Occipital lobe (tissue), 2 donors: ENCODE measurements around the genes ACER2, FOCAD and IFNA4.

DNA sequence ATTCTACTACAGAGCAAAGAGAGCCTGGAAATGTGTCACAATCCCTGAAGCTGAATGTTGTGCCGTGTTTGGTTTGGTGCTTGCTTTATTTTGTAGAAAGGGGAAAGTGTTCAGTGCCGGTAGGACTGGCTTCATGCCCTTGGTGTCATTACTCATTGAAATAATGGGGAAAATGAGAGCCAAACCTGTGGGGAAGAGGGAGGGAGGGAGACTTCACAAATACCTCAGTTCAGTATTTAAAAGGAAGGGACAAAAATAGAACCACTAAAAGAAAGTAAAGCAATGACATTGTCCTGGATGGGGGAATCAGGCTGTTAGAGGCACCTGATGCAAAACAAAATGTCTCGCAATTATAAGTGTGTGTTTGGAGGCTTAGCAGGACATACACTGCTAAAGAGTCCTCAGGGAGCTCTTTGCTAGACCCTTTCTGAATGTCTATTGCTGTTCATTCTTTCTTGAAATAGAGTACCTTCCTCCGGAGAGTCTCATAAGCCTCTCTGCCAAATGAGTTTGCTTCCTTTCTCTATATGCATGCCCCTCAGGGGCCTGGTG, 26.6 kb upstream of the ADAMTSL1 start:
- RAMPAGE, long total RNA: no peak

DNA sequence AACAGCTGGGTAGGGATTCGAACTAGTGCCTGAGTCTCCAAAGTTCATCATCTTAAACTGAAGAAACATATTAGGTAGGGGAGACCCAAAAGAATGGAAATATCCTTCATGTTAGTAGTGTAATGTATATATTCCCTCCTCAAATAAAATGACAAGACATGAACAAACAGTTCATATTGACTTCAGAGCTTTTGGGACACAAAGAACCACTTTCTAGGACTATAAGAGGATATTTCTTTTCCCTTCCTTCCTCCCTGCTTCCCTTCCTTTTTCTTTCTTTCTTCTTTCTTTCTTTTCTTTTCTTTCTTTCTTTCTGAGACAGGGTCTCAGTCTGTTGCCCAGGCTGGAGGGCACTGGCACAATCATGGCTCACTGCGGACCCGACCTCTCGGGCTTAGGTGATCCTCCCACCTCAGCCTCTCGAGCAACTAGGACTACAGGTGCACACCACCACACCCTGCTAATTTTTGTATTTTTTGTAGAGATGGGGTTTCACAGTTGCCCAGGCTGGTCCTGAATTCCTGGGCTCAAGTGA, 10.4 kb downstream of the PLIN2 start:
- RAMPAGE, long total RNA: no peak

- RAMPAGE, long total RNA: no peak
Measured at GRCh38 chr9:19125906-19126347, 1.4 kb downstream of the PLIN2 start.

- RAMPAGE, long total RNA: no peak
Measured at GRCh38 chr9:19162922-19163508, 35.7 kb upstream of the PLIN2 start.

DNA sequence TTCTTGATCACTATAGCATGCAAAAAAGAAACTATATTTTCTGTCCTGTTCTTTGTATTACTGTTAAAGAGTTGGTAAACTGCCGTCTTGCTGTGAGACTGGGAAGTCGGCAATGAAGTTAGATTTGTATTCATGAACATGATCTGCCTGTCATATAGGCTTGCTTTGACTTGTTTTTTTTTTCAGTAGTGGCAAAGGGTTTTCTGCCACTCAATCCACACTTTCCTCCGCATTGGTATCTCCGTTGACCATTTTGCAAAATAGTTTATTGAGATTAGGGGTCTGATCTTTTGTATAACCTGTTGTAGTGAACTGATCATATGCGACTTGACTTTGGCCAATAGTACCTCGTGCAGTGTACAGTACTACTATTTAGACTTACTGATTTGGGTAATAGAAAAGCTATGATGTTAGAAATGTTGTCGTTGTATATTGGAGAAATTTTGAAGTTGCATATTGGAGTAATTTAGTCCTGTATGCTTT, 1.6 kb downstream of the DENND4C start:
- RAMPAGE, long total RNA: no peak

DNA sequence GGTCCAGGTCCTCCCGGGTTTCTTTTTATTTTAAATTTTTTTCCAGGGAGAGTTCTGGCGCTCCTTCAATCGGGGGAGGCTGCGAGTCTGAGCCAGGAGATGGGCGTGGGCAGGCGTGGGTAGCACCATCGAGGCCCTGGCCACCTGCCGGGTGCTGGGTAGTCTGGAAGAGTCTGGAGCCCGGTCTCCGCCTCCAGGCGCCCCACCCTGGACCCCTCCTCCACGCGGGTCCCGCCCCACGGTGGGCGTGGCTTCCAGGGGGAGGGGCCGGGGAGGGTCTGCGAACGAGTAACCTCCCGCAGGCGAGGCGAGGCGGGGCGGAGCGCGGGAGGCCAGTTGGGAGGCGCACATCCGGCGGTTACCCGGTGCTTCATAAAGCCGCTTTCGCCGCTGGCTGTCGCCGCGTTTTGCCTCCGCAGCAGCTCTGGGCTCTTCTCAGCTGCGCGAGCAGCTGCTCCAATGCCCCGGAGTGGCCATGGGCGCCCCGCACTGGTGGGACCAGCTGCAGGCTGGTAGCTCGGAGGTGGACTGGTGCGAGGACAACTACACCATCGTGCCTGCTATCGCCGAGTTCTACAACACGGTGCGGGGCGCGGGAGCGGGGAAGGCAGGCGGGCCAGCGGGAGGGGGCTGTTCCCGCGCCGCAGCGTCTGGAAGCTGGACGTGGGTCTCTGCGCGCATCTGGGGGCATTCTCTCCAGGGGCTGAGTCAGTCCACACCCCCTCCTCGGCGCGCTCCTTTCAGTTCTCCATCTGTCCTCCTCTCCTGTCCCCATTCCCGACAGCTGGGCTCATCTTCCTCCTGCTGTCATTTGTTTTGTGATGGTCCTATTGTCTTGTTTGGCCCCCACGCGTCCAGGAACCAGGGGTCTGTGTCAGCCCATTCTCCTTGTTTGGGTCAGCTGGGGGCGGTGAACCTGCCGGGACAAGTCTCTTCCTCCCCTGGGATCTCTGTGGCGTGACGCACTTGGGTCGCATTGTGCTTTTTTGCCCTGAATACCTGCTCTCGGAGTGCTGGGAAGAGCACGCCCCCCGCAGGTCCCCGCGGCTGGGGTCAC, at the start of gene ACER2:
Gene ACER2, plus strand, starts transcription at position 400 of the 1,057 bp plus-strand sequence.
- RAMPAGE, long total RNA: no peak

GRCh38 chr9:20033423-20034155, 244.8 kb upstream of the SLC24A2 start:
- RAMPAGE, long total RNA: no peak

- RAMPAGE, long total RNA: start-site peak on the minus strand at chr9:20623970-20624431, 23 and 8 reads in 2 replicates
Measured at GRCh38 chr9:20623876-20624368, 1.6 kb upstream of the MLLT3 start.

DNA sequence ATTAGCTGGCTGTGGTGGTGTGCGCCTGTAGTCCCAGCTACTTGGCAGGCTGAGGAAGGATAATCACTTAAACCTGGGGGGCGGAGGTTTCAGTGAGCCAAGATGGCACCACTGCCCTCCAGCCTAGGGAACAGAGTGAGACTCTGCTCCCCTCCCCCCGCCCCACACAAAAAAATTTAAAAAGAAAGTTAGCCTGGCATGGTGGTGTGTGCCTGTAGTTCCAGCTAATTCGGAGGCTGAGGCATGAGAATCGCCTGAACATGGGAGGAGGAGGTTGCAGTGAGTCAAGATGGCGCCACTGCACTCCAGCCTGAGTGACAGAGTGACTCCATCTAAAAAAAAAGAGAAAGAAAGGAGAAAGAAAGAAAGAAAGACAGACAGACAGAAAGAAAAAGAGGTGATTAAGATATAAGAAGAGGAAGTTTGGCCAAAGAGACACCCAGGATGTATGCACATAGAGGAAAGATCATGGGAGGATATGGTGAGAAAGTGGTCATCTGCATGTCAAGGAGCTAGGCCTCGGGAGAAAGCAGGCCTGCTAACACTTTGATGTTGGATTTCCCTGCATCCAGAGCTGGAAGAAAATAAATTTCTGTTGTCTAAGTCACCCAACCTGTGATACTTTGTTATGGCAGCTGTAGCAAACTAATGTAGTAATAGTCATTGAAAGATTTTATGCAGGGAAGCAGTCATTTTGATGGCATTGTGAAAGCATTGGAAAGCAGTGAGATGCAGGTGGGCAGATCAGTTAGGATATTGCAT, 24.8 kb upstream of the FOCAD start:
- RAMPAGE, long total RNA: no peak

DNA sequence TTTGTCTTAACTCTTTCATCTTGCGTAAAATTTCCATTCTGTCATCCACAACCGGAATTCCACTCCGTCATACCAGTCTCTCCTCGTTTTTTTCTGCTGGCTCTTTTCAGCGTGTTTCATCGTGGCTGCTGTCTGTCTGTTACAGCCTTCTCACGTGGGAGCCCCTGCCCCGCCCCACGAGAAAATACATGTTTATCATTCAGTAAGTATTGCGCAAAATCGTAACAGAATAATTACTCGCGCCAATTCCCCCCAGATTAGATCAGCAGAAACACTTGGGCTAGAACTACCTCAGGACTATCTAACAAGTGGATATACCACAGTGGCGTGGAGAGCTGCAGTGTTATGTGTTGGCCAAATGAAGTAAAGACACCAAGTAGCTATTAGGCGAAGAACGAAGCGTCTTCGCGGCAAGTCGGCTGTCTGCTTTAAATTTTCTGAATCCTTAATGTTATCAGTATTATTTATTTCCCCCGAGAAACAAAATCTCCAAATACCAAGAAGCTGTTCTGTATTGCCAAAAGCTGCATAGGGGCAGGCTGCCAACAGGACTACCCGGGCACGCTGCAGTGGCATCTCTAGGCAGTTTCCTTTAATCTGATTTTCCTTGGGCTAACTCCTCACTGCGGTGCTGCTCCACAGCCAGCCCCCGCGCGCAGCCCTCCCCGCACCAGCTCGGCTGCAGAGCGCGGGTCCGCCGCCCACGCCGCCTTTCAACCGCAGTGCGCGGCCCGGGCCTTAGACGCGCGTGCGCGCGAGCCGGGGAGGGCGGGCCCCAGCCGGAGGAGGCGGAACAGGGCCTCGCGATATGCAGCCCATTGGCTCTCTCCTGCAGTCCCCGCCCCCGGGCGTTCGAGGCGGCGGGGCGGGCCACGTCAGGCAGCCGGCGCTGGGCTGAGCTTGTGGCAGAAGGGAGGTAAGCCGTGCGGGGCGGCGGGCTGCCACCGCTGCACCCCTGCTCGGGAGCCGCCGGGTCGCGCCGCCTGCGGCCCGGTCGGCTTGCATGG, at the start of gene FOCAD:
Gene FOCAD, plus strand, starts transcription at position 882 of the 1,007 bp plus-strand sequence.
- RAMPAGE, long total RNA: start-site peak on the plus strand centred at position 901 of the sequence, 9 bp wide, 115 and 133 reads in 2 replicates

DNA sequence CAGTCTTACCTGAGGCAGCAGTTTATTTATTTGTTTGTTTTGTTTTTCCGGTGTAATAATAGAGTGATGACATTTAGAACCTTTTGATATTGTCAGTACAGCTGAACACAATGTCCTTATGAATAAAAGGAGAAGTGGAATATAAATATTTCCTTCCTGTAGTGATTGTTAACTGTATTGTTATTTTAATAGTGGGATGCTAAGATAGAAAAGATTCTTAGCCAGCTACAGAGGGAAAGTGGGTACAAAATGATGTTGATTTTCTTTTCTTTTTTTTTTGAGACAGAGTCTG, 34.7 kb downstream of the FOCAD start:
- RAMPAGE, long total RNA: no peak

GRCh38 chr9:20722233-20722575, 38.1 kb downstream of the FOCAD start:
- RAMPAGE, long total RNA: no peak

GRCh38 chr9:21187479-21187784, at the start of gene IFNA4:
IFNA4 (minus strand) TSS chr9:21187587.
- RAMPAGE, long total RNA: no peak

DNA sequence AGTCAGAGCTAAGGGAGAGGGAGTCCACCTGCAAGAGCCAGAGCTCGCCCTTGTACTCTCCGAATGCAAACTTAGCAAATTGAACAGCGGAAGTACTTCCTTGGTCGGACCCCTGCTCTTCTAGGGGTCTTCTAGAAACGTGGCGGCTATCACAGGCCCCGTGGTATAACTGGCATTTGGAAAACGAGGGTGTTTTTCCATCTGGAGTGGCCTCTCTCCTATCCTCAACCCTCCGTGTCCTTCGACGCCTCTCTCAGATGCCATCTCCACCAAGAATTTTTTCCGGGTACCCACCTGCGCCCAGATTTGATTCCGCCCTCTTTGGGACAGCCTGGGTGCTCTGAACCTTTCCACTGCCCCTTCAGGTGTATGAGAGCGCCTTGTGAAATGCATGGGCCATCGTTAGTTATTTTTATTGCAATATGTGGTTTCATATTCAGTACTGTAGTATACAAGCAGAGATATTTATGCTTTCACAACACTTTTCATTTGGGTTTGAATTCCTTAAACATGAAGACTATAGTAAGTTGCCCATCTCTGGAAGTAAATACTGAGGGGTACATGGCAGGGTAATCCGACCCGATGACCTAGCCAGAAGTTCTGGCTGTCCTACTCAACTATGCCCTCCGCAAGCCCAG, 78.1 kb upstream of the IFNE start:
- RAMPAGE, long total RNA: no peak

DNA sequence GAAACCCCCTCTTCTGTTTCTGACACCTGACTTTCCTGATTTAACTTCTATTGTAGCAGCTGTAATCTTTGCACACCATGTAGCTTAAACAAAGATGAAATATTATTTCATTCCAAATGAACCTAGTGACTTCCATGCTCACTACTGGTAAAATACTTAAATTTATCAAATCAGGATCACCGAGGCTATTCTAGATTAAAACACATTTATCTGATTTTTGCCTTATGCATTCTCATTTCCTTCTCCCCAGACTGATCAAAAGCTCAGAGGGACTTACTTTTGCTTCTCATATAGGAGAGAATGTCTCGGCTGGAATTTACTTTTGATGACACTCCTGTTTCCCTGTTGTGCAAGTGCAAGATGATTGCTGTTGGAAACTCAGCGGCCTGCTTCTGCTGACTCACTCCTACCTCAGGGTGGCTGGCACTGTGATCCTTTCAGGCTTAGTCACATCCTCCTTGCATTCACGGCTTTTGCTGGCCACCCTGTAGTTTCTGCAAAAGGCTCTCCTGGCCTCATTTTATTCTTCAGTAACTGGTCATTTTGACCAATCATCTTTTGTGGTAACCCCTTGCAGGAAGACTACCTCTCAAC, 109.4 kb upstream of the IFNE start:
- RAMPAGE, long total RNA: no peak

- RAMPAGE, long total RNA: no peak
Measured at GRCh38 chr9:21833296-21834114, 31.1 kb downstream of the MTAP start.

GRCh38 chr9:21905957-21906602, 68.6 kb downstream of the CDKN2A start:
- RAMPAGE, long total RNA: no peak

DNA sequence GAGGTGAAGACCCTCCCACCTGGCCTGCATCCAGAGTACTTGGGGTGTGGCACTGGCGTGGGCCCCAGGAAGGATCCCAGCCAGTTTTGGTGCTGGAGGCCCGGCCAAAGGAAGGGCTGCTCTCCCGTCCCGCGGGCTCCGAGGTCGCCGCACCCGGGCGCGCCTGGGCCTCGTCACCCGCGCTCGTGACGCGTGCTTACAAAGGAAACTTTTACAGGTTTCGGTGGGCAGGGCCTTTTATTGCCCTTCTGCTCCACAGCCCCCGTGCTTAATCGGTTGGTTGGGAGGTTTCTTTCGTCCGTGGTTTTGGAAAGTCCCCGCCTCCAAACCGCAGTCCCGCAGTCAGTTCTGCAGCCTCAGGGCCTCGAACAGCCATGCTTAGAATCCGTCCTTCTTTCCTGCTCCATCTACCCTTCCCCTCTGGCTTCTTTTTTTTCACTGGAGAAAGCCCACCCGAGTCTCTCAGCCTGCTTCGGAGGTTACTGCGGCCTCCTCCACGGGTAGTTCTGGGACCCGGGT, 9.6 kb downstream of the CDKN2A start:
- RAMPAGE, long total RNA: no peak

GRCh38 chr9:21965595-21965807, 9.2 kb downstream of the CDKN2A start:
- RAMPAGE, long total RNA: no peak

GRCh38 chr9:21996282-21997041, 12.6 kb downstream of the CDKN2B start:
- RAMPAGE, long total RNA: no peak